Osteoblast (primary cell): ENCODE measurements around a stretch of chr6.

GRCh38 chr6:43290913-43291480 is 7.1 kb upstream of the SLC22A7 start:
- CAGE, long polyA plus RNA: no peak
- RRBS: no CpG with 5 or more reads among the region's 6 CpGs

DNA sequence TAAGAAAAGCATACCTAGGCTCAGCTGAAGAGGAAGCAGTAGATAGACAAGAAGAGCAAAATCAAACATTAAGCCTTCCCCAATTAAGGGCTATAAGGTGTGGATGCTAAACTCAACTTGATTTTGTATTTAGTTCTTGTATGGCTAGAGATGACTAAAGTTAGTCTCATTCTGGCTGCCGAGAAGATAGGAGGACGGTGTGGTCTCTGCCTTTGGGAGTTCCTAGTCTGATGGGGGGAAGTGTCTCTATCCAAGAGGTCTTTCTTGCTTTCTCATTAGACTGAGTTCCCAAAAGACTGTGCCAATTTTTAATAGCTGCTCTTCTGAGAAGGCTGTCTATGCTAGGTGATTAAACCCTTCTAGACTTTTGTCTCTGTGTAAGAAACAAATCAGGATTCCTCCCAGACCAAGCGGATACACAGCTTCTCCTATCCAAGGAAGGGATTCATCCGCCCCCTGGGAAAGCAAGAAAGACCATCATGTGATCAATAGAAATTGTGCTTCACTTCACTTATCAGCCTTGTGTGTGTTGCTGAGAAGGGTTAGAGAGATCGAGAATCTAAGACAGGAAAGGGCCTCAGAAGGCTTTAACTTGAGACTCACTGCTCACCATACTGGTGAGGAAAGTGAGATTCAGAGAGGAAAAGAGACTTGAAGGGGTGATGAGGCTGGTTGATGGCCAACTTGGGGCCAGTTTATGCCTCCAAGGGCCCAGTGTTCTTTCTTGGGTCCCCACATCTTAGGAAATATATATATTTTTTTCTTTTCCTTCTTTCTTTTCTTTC is 1.4 kb downstream of the ABCC10 start:
- CAGE, long polyA plus RNA: no peak
- RRBS: no CpG with 5 or more reads among the region's 5 CpGs

DNA sequence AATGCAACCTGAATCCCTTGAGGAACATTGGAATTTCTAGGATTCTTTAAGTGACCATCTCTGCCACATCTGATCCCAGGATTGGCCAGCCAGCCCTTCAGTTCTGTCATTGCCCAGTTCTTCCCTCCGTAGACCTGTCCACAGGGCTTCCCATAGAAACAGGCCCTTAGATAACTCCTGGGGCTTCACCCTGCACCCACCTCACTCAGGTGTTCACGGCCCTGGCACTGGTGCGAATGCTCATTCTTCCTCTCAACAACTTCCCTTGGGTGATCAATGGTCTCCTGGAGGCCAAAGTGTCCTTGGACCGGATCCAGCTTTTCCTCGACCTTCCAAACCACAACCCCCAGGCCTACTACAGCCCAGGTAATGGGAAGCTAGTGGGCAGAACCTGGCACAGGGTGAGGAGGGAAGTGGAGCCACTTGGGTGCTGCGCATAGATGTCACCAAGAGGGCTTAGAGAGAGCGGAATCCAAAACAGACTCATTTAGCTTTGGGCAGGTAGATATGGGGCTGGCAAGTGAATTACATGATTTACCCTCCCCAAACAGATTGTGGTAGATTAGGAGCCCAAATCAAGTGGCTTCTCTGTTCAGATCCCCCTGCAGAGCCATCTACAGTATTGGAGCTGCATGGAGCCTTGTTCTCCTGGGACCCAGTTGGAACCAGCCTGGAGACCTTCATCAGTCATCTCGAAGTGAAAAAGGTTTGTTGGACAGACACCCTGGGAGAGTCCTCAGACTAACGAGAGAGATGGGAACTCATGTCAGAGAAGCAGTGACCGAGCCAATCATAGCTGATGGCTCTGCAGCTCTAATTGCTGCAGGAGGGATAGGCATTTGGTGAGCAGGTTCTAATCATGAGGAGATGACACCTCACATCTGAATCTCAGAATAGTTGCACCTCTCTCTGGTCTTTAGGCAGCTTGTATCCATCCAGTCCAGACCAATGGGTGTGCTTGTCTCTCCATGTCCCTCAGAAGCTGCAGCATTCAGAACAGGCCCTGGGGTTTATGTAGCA is 8.5 kb downstream of the ABCC10 start:
- CAGE, long polyA plus RNA: no peak
- RRBS: no CpG with 5 or more reads among the region's 10 CpGs

- CAGE, long polyA plus RNA: no peak
- RRBS: no CpG with 5 or more reads among the region's 13 CpGs
These were observed 11.4 kb downstream of the DLK2 start for GRCh38 chr6:43443744-43444462.

- CAGE, long polyA plus RNA: no peak
- RRBS: no CpG with 5 or more reads among the region's 13 CpGs
These were observed 6.2 kb downstream of the POLR1C start for GRCh38 chr6:43522556-43523979.

DNA sequence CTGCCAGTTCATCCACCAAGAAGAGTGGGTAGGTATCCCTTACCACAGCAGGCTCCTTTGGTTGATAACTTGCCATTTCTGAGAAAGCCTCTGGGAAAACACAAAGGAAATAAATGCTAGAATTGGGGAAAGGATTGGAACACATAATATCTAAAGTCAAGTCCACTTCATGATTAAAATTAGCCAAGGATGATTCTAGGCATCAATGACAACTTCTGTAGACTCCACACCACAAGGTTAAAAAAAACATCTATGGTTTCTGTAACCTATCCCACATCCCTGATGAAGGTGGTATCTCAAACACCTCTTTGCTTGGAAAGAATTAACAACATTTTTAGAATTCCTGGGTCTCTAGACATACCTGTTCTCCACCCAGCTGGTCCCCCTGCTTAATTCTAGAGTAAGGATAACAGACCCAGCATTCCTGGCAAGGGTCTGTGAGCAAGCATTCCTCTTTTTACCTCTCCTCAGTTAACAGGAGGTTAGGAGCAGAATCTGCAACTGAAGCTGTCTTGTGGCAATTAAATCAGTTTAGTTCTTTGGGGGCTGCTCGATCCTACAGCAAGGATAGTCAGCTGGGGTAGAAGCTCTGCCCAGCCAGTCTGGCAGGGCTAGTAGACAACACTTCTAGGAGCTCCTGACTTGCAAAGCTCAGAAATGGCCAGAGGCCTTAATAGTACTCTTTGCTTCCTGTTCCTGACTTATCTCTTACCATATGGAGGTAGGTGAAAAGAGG is 11.4 kb downstream of the POLR1C start:
- CAGE, long polyA plus RNA: no peak
- RRBS: no CpG with 5 or more reads among the region's 1 CpG

GRCh38 chr6:43678342-43678858 is 9.2 kb downstream of the MRPS18A start:
- CAGE, long polyA plus RNA: no peak
- RRBS: no CpG with 5 or more reads among the region's 8 CpGs

DNA sequence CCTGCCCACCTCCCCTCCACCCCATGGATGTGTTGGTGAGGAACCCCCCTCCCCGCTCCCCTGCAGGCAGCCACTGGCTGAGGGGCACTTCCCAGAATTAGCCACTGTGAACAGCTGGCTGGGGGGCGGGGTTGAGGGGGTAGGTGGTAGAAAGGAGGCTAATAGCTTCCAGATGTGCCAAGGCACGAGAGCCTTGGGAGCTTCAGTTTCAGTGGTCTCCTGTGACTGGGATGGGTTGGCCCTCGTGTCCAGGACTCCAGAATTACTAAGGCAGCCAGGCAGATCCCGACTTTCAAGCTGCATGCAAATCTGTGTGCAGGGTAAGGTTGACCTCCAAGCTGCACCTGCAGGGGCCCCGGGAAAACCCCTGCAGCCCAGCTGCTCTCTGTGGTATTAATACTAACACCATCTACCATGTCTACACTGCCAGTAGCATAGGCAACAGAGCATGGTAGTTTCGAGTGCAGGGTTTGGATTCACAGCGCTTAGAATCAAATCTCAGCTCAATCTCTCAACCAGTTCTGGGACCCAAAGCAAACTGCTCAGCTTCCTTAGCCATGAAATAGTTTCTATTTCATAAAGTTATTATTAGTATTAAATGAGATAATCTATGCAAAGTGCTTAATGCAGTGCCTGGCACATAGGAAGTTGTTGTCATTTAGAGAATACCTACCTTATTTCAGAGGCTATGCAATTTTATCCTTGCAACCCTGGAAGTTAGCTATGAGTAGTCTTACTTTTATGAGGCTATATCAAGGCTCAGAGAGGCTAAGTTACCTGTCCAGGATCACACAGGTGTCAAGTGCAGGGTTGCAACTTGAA is 27.4 kb upstream of the MRPS18A start:
- CAGE, long polyA plus RNA: no peak
- RRBS: no CpG with 5 or more reads among the region's 8 CpGs

GRCh38 chr6:43771222-43771405 is 1.1 kb downstream of the VEGFA start:
- CAGE, long polyA plus RNA: no peak
- RRBS: no CpG with 5 or more reads among the region's 21 CpGs

DNA sequence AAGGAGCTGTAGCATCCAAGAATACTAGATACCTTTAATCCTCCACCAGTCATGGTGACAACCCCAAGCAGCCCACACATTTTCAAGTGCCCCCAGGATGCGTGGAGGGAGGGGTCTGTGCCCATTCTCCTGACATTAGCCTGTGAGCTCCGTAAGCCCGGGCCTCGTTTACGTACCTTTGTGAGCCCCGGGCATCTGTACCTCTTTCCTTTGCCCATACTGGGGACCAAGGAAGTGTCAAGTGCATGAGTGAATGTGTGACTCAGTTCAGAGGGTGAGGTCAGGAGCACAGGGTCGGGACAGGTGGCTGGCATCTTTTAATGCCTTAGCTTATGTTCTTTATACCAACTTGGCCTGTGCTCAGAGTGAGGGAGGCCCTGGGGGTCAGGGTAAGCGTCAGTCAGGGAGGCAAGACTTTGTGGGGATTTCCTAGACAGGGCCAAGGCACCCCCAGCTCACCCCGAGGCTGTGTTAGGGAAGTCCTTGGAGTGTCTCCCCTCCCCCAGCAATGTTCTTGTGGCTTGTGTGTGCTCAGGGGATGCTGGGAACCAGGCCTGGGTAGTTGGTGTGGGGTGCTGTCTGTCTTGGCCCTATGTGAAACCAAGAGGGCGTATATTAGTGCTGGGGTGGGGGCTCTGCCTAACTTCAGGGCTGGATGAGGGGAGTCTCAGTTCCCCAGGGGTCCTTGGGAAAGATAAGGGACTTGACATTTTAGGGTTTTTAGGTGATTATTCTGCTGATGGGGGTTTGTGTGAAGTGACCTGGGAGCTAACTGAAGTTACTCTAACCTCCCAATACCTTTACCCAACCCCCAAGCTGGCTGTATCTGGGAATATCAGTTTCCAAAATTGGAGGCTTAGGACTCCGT is 13.1 kb downstream of the VEGFA start:
- CAGE, long polyA plus RNA: no peak
- RRBS: no CpG with 5 or more reads among the region's 11 CpGs

GRCh38 chr6:43929495-43929941 is 159.5 kb downstream of the VEGFA start:
- CAGE, long polyA plus RNA: no peak
- RRBS: no CpG with 5 or more reads among the region's 6 CpGs

DNA sequence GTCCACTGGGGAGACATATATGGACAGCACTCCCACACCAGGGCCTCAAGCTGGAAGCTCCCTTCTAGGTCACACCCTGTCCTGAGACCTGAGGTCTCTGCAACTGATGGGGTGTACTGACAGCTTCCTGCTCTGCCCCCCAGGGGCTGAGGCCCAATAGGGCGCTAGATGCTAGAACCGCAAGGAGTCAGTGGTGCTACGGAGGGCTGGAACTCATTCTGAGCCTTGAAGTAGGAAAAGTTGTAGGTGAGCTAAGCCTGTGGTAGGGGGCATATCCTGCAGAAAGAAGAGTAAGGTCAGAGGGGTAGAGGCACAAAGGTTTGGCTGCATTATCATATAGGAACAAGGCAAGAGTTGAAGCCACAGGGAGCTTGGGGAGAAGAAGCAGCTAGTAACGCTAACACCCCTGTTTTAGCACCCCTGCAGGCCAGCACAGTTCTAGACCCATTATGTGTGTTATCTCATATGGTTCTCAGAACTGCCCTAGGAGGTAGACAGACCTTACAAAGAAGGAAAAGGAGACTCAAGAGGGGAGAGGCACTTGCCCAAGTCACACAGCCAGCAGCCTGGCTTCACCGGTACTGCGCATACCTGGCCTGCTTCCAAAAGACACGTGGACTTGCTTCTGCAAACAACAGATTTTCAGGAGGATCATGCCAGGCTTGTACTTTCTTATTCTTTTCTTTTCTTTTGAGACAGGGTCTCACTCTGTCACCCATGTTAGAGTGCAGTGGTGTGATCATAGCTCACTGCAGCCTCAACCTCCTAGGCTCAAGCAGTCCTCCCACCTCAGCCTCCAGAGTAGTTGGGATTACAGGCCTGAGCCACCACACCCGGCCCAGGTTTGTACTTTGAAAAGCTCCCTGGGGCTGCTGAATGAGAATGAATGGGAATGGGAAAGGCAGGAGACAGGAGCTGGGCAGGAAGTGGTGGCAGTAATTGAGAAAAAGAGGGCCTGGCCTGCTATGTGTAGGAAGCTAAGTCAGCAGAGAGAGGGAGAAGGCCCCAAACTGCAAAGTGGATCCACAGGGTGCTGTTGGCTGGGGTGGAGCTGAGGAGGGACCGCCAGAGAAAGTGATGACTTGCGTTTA is 156.0 kb downstream of the MRPL14 start:
- CAGE, long polyA plus RNA: no peak
- RRBS: no CpG with 5 or more reads among the region's 10 CpGs

- CAGE, long polyA plus RNA: no peak
- RRBS: no CpG with 5 or more reads among the region's 7 CpGs
These were observed 137.6 kb downstream of the MRPL14 start for GRCh38 chr6:43989611-43990083.

GRCh38 chr6:44001084-44001666 is 126.1 kb downstream of the MRPL14 start:
- CAGE, long polyA plus RNA: no peak
- RRBS: no CpG with 5 or more reads among the region's 8 CpGs

GRCh38 chr6:44041419-44042106 is 85.7 kb downstream of the MRPL14 start:
- CAGE, long polyA plus RNA: no peak
- RRBS: no CpG with 5 or more reads among the region's 9 CpGs

- CAGE, long polyA plus RNA: no peak
- RRBS: no CpG with 5 or more reads among the region's 3 CpGs
These were observed 74.5 kb downstream of the MRPL14 start for GRCh38 chr6:44052711-44053193.

- CAGE, long polyA plus RNA: no peak
- RRBS: no CpG with 5 or more reads among the region's 10 CpGs
These were observed 6.1 kb downstream of the TMEM63B start for GRCh38 chr6:44133077-44134132.

DNA sequence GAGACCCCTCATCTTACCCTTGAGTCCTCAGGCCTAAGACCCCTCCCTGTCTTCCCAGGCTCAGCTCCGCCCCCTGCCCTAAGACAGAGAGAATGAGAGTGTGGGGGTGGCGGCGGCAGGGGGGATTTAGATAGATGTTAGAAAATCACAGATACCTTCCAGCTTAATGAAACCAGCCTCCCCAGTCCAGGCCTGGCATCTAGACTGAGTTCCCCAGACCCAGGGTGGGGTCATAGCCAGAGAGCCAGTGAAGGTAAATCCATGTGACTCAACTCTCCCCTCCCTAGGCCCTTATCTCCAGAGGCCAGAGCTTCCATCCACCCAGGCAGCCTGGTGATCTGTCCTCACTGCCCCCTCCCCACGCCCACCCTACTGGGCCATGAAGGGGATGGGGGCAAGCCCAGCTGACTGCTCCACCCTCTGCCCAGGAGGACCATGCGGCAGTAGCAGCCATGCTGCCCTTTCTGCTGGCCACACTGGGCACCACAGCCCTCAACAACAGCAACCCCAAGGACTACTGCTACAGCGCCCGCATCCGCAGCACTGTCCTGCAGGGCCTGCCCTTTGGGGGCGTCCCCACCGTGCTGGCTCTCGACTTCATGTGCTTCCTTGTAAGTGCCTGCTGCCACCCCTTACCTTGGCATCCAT is 6.9 kb downstream of the TMEM63B start:
- CAGE, long polyA plus RNA: no peak
- RRBS: no CpG with 5 or more reads among the region's 11 CpGs

GRCh38 chr6:44166419-44167296 is 8.0 kb downstream of the CAPN11 start:
- CAGE, long polyA plus RNA: no peak
- RRBS: 55% methylated on average over 5 of the region's 20 CpGs

DNA sequence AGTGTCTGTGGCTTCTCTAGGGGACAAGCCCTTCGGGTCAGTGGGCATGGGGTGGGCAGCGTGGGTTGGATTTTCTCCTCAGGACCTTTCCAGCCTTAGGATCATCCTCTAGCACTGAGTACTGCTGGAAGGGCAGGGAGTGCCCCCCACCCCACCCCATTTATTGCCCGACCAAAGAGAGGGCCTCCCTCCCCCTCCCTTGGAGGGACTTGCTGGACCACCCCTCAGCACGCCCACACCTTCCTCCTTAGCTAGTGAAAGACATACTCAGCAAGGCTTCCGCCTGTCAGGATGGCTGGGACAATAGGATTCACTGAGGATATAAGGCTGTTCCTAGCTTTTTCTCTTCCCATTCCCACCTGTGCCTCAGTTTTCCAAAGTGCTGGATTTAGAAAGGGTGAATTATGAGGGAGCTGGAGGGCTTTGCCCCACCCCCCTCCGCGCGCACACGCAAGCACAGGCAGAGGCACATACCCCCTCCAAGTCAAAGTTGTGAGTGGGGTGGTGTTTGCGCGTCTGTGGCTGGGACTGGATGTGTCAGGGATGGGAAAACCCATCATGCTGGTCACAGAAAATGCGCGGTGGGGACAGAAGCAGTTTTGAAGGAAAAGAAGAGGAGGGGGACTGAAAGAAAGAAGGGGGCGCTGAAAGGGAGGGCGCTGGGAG is 783 bp upstream of the SLC29A1 start:
- CAGE, long polyA plus RNA: no peak
- RRBS: no CpG with 5 or more reads among the region's 15 CpGs